ENCODE measurements around a stretch of chr6.

DNA sequence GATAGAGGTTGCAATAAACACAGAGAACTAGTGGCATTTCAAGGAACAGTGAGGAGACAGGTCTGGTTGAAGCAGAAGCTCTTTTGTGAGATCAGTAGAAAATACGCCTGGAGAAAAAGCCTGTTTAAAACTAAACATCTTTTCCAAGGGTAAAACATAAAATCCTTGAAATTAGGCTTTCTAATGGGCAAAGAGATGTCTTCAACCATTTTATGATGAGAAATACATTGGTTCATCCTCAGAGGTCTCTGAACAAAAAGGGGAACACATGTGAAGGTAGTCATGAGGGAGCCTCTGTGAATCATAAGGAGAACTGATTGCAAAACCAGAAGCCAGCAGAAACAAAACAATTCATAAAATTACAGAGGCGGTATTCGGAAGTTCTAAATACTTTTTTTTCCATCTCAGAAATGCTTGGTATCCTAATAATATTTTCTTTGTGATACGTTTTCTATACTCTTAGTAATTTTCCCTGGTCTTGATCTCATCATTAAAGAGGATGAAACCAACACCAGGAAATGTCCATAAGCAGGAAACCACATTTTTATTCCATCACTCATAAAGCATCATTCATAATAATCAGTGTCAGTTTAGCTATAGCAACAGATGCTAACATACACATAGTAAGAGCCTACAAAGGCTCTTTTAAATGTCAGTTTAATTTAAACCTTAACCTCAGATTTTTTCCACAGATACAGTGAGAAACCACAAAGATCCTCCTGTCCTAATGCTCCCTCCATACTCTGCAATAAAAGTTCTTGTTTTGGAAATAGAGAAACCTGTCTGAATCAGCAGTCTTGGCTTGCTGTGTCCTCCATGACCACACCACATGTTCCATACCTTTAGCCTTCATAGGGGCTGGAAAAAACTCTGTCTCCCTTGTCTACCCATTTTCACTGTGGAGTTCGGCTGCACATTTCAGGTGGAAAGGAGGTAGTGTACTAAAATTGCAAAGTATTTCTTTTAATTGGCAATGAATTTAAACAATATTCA, 29.3 kb downstream of the SGK1 start:
- RRBS, result no CpG with 5 or more reads among the region's 5 CpGs
CAGE:
- cytosol, long polyA plus RNA, result no peak
- long polyA plus RNA, result no peak
- nucleus, long polyA plus RNA, result no peak

DNA sequence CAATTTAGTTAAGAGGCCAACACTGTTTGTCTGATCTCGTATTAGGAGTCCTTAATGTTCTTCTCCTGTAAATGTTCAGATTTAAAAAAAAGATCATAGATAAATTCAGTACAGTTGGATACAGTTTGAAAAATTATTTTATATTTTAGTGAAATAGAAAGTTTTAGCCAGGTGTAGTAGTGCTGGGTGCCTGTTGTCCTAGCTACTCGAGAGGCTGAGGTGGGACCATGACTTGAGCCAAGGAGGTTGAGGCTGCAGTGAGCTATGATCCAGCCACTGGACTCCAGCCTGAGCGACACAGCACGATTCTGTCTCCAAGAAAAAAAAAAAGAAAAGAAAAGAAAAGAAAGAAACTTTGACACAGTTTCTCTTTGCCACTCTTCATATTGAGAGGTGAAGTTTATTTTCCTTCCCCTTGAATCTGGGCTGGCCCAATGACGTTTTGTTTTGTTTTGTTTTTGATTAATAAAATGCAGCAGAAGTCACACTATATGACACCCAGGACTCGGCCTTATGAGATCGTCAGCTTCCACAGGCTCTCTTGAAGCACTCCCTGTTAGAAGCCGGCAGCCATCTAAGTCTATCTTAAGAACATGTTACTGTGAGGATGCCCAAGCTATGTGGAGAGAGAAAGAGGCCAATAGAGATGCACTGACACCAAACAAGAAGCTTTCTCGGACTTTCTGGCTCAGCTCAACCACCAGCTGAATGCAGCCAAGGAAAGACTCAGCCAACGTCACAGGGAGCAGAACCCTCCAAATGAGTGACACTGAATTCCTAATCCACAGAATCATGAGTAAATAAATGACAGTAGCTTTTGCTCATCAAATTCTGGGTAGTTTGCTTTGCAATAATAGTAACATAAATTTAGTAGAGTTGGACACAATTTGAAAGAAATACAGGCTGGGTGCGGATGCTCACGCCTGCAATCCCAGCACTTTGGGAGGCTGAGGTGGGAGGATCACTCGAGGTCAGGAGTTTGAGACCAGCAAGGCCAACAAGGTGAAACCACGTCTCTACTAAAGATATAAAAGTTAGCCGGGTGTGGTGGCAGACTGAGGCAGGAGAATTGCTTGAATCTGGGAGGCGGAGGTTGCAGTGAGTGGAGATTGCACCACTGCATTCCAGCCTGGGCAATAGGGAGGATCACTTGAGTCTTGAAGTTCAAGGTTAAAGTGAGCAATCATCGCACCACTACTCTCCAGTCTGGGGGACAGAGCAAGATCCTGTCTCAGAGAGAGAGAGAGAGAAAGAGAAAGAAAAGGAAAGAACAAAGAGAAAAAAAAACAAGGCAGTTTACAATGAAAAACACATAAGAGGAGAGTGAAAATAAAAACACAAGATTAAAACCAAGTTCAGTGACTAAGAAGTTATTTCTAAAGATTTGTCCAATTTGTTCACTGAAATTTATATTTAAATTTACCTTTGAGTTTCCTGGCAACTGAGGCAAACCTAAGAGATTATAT, 13.9 kb downstream of the SGK1 start:
- RRBS, result no CpG with 5 or more reads among the region's 17 CpGs
CAGE:
- cytosol, long polyA plus RNA, result no peak
- long polyA plus RNA, result no peak
- nucleus, long polyA plus RNA, result no peak

GRCh38 chr6:134315076-134315675, 2.7 kb downstream of the SGK1 start:
- RRBS, result no CpG with 5 or more reads among the region's 1 CpG
CAGE:
- cytosol, long polyA plus RNA, result no peak
- long polyA plus RNA, result no peak
- nucleus, long polyA plus RNA, result no peak

DNA sequence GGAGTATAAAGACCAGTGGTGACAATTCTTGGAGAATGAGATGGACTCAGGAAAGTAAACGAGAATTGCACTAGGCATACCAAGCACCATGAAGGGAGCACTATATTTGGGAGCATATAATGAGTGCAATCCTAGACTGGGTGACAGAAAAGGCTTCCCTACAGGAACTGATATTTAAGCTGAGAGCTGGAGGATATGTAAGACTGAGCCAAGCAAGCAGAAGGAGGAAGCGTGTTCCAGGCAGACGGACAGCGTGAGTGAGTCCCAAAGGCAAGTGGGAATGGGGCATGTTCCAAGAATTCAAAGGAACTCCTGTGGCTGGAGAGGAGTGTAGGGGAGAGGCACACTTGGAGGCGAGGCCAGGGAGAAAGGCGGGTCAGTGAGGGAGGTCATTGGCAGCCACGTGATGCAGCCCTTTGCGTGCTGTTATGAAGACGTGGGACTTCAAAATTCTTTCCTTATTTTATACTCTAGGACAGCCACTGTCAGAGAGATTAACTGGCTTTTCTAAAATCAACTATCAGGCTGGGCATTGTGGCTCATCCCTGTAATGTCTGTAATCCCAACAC, 27.9 kb upstream of the SGK1 start:
- RRBS, result no CpG with 5 or more reads among the region's 9 CpGs
CAGE:
- cytosol, long polyA plus RNA, result no peak
- long polyA plus RNA, result no peak
- nucleus, long polyA plus RNA, result no peak

DNA sequence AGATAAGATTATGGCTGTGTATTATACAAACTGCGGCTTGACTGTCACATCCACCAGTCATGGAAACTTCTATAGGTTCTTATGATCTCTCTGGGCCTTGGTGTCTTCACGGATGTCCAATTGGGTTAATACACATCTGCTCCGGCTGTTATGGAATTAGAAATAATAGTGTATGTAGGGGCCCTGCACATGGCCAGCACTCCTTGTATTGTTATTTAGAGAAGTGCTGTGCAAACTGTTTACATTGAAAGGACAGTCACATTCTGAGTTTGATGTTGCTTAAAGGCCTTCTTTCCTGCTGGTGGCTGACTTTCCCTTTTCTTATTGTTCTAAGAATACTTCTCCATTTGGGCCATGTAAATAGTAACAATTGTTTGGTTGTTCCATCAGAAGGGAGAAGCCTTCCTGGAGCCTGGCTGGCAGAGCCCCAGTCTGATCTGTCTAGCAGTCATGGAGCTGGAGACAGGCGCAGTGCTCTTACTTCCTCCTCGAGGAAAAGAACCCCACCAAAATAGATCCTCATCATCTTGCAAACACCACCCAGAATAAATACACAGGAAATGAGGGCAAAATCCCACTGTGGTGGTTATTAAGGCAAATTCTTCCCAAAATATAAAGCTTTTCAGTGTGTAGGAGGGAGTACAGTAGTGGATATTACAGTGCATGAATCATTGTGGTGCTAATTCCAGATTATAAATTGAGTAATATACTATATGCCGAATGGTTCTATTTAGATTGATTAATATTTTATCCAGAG, 194.9 kb upstream of the SGK1 start:
- RRBS, result no CpG with 5 or more reads among the region's 6 CpGs
CAGE:
- cytosol, long polyA plus RNA, result no peak
- long polyA plus RNA, result no peak
- nucleus, long polyA plus RNA, result no peak

- RRBS, result no CpG with 5 or more reads among the region's 30 CpGs
CAGE:
- cytosol, long polyA plus RNA, result no peak
- long polyA plus RNA, result no peak
- nucleus, long polyA plus RNA, result no peak
Measured at GRCh38 chr6:134632913-134633653, 315.2 kb upstream of the SGK1 start.

DNA sequence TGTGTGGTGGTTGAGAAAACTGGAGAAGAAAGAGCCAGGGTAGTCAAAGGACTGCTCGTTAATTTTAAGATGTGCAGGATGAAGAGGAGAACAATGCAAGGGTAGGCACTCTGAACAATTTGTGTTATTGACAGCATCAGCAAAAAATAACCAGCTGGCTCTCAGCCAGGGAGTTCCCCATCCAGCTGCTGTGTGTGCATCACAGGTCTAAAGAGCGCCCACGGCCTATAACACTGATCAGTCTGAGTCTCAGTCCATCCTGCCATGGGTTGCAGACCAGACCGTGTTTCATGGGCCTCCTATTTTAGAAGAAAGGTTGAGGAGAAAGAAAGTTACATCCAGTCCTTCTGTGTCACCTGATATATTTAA, 313.5 kb downstream of the ALDH8A1 start:
- RRBS, result no CpG with 5 or more reads among the region's 4 CpGs
CAGE:
- cytosol, long polyA plus RNA, result no peak
- long polyA plus RNA, result no peak
- nucleus, long polyA plus RNA, result no peak

DNA sequence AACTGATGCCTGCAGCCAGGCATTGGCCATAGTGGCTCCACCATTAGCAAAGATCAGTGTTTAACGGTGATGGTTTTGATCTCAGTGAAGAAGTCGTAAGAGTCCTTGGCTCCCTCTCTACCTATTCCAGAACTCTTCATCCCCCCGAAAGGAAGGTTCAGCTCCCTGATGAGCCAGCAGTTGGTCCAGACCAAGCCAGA, 31.6 kb downstream of the ALDH8A1 start:
- RRBS, result no CpG with 5 or more reads among the region's 3 CpGs
CAGE:
- cytosol, long polyA plus RNA, result no peak
- long polyA plus RNA, result no peak
- nucleus, long polyA plus RNA, result no peak

- RRBS, result no CpG with 5 or more reads among the region's 3 CpGs
CAGE:
- cytosol, long polyA plus RNA, result no peak
- long polyA plus RNA, result no peak
- nucleus, long polyA plus RNA, result no peak
Measured at GRCh38 chr6:135015145-135015557, 39.5 kb downstream of the HBS1L start.

DNA sequence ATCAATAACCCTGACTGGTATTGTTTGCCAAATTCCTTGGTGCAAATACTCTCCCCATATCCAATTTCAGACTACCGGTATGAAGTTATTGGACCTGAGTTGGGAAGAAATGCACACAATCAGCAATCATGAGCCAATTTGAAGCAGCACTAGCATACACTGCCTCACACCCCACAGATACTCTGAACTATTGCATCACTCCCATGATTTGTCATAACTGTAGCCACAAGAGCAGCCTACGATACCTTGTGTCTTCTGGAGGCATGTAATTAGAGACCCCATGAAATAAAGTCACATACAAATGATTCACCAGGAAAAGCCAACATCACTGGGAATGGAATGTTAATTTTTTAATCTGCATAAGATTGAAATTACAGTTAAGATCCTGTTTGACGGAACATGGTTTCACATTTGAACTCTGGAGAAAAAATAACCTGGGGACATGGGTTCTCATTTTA, 34.2 kb upstream of the HBS1L start:
- RRBS, result no CpG with 5 or more reads among the region's 3 CpGs
CAGE:
- cytosol, long polyA plus RNA, result no peak
- long polyA plus RNA, result no peak
- nucleus, long polyA plus RNA, result no peak

DNA sequence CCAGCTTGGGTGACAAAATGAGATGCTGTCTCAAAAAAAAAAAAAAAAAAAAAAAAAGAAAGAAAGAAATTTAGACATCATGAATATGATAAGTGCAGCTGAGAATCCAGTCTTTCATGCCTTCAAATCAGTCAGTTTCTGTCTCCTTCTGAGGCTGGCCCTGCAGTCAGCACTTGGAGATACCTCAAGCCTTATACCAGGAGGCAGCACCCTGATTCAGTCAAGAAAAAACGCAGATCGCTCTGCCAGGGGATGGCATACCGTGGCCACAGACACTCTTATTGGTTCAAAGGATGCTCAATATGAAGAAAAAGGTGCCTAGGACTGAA, 17.9 kb upstream of the MYB start:
- RRBS, result no CpG with 5 or more reads among the region's 3 CpGs
CAGE:
- cytosol, long polyA plus RNA, result no peak
- long polyA plus RNA, result no peak
- nucleus, long polyA plus RNA, result no peak

DNA sequence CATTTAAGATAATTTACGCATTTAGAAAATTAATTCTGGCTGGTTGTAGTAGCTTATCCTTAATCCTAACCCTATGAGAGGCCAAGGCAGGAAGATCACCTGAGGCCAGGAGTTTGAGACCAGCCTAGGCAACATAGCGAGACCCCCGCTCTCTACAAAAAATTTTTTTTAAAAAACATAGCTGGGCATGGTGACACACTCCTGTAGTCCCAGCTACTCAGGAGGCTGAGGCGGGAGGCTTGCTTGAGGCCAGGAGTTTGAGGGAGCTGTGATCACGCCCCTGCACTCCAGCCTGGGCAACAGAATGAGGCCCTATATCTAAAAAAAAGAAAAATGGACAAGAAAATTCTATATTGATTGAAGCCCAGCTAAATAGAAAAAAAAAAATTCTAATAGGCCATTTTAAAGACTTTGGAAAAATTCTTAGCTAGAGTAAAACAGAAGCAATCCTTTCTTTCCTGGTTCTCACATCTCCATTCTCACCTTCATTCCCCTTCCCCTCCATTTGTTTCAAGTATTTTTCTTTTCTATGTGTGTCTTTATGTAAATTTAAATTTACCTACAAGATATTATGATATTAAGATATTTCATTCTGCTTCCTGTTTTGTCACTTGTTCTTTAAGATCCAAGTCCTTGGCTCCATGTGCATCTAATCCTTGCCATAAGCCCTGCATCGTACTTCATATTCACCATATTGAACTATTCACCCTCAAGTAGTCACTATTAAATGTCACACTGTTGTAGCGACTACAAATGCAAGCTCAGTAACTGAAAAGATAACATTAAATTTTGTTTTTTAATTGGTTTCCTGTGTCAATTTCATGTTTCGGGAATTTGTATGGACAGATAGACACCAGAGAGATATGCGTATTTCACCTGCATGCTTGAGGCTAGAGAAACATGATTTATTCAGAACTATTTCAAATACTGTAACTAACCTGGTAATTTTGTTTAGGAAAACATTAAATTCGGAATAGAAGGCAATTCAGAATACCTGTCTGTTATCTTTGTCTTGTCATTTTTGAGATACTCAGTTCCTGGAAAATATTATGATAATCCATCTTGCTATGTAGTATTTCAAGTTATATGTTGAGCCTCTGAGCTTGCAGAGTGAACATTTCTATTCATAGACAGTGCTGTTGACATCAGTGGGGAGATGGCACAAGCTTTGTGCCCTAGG, 33.2 kb downstream of the MYB start:
- RRBS, result no CpG with 5 or more reads among the region's 10 CpGs
CAGE:
- cytosol, long polyA plus RNA, result no peak
- long polyA plus RNA, result no peak
- nucleus, long polyA plus RNA, result no peak

GRCh38 chr6:135254272-135254980, 73.3 kb downstream of the MYB start:
- RRBS, result no CpG with 5 or more reads among the region's 2 CpGs
CAGE:
- cytosol, long polyA plus RNA, result no peak
- long polyA plus RNA, result no peak
- nucleus, long polyA plus RNA, result no peak

GRCh38 chr6:135305504-135306054, 124.5 kb downstream of the MYB start:
- RRBS, result no CpG with 5 or more reads among the region's 1 CpG
CAGE:
- cytosol, long polyA plus RNA, result no peak
- long polyA plus RNA, result no peak
- nucleus, long polyA plus RNA, result no peak

- RRBS, result no CpG with 5 or more reads among the region's 7 CpGs
CAGE:
- cytosol, long polyA plus RNA, result no peak
- long polyA plus RNA, result no peak
- nucleus, long polyA plus RNA, result no peak
Measured at GRCh38 chr6:135306434-135307133, 125.5 kb downstream of the MYB start.

DNA sequence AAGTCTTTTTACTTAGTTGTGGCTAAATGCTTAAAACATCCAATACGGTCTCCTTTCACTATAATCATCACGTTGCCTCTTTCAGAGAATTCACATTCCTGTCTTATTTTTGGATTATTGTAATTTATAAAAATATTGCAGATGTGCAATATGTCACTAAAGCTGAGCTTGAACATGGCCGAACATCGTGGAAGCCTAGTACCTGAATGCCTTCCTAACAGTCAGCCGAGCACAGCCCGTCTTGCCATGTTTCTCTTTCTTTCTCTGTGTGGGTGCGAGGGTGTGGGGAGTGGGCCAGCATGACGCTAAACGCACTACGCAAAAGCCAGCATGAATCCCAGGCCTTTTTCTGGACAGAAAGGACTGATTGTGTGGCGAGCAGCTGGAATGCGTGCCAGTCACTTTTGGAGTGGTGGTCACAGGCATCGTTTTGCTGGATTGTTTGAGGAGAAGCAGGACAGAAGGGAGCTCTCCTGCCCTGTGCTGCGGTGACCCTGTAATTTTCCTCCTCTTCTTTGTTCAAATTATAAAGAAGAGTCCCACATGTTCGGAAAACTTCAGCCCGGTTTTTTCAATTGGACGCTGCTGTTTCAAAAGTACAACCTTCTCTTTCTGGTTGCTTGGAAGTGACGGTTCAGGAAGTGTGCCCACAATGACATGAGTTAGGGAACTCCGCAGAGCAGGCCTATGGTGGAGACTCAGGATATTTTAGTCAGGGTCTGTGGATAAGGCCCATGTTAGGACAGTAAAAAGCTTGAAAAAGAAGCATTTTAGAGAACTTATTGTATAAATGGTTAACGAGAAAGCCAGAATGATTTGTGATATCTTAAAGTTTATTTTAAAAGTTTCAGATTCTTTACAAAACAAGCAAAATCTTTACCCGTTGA, 54.2 kb downstream of the PDE7B start:
- RRBS, result no CpG with 5 or more reads among the region's 21 CpGs
CAGE:
- cytosol, long polyA plus RNA, result no peak
- long polyA plus RNA, result no peak
- nucleus, long polyA plus RNA, result no peak

DNA sequence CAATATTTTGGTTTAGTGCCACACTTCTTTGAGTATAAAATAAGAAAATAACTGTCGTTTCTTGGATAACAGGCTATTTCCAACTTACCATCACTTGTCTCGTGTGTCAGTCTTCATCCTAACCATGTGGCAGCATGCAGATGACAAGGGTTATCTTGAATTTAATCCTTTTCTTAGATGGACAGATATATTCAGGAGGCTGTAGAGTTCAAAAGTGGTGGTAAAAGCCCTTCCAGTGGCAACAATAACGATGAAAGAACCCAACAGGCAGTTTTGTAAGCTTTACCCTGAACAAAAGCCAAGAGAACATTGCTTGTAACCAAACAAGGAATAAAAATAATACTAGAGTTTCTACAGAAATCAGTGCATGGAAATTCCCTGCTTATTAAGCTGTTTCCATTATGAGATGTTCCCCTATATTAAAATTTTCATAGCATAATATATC, 69.6 kb downstream of the PDE7B start:
- RRBS, result no CpG with 5 or more reads among the region's 3 CpGs
CAGE:
- cytosol, long polyA plus RNA, result no peak
- long polyA plus RNA, result no peak
- nucleus, long polyA plus RNA, result no peak

DNA sequence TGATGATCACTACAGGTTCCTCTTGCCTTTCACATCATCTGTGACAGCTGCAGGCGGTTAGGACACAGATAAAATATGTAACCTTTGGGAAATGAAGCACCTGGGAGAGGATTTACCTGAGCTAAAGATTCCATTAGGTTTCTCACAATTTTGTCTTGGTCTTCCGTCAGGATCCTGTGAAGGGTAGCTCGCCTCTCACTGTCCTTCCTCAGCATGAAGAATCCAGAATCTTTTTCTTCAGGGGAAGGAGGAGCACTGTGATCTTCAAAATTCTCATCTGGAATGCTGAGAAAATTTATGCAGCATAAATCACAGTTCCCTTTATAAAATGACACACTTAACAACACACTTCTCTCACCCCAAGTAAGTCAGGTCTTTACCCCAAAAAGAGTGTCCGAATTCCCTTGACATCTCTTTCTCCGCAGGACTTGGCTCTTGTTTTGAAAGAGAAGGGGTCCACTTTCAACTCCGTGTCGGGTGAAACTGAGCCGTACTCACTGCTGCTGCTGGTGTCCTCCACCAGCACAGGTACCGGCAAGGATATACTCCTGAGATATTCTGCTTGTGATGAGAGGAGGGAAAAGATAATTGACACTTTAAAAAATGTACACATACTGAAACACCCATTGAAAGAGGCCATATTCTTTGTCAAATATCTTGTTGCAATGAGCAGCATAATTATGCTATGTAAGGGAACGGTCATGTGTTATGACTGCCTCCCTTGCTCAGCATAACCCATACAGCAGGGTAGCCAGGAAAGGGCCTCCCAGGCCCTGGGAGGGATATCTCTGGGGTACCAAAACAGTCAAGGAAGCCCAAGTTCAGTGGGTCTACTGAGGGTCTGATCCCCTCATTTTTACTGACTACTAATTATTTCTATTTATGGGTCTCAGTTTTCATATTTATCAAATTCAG, 42.1 kb upstream of the MAP7 start:
- RRBS, result no CpG with 5 or more reads among the region's 10 CpGs
CAGE:
- cytosol, long polyA plus RNA, result no peak
- long polyA plus RNA, result no peak
- nucleus, long polyA plus RNA, result no peak

DNA sequence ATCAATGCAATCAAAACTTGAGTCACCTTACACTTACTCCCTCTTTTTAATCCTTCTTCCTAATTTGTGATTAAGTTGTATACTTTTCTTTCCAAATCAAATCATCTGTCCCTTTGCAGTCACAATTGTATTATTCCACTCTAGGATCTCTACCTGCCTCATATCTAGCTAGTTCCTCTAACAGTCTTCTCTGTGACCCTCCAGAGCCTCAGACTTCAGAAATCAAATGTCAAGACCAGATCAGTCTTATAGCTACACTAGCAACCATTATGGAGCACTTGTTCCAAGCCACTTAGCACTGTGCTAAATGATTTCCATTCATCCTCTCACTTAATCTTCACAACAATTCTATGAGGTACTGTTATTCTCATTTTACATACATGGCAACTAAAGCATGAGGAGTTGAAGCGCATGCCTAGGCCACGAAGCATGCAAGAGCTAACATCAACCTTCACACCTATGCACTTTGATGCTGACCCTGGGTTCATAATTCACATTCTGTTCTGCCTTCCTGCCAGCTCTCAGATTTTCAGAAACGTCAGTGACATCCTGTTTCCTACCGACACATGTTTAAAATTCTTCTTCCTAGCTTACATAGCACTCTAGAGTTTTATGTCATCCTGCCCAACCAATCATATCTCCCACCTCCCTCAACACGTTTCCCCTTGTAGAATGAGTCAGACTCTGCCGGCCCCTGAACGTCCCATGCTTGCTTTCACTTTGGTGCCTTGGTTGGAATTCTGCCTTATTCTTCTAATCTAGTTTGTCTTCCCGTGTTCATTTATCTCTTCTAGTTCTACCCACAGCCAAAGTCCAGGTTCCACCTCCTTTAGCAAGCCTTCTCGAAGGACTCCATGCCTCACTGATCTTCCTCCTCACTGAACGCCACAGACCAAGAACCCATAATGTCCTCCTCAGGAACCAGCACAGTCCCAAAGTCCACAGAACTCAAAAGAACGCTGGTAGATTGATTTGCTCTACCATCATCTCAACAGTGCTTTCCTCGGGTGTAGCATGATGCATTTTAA, 97.1 kb upstream of the MAP7 start:
- RRBS, result no CpG with 5 or more reads among the region's 12 CpGs
CAGE:
- cytosol, long polyA plus RNA, result no peak
- long polyA plus RNA, result no peak
- nucleus, long polyA plus RNA, result no peak

GRCh38 chr6:136789336-136789985, 2.8 kb downstream of the MAP3K5 start:
- RRBS, result no CpG with 5 or more reads among the region's 7 CpGs
CAGE:
- cytosol, long polyA plus RNA, result no peak
- long polyA plus RNA, result no peak
- nucleus, long polyA plus RNA, result no peak